Melanocyte of skin (primary cell): ENCODE measurements around a stretch of chr22.

DNA sequence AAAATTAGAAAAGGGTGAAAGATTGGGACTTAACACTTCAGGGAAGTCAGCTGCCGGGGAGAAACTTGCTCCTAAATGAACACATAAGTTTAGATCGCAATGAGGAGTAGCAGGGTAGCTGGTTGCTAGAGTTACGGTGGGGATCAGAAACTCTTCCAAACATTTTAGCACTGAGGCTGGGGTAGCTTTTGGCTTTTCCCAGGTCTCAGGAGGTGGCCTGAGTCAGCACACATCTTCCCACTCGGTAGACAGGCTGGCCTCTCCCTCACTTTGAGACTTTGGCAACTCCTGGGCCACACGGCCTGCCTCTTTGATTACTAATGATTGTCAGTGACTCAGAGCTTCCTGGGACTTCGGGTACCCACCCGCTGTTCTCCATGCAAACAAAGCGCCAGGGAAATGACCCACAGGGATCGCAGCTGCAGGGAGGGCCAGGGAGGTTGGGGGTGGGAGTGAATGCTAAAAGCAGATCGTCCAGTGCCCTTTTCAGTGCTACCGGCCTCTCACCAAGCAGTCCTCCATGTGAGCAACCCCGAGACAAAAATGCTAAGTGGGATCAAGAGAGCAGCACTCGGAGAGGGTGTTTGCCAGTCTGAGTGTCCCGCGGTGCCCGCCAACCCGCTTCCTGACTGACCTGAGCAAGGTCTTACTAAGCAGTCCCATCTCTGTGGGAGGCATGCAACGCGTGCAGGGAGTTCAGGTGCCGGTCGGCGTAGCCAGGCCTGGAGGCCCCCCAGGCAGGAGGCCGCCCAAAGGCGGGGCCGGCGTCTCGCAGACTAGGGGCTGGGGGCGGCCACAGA is 2.6 kb upstream of the MTFP1 start:
- CAGE, long polyA plus RNA, 2 experiments, result no peak in any of the 2 experiments

- CAGE, long polyA plus RNA, 2 experiments, result no peak in any of the 2 experiments
Measured at GRCh38 chr22:30444857-30445729, 19.5 kb downstream of the MTFP1 start.

DNA sequence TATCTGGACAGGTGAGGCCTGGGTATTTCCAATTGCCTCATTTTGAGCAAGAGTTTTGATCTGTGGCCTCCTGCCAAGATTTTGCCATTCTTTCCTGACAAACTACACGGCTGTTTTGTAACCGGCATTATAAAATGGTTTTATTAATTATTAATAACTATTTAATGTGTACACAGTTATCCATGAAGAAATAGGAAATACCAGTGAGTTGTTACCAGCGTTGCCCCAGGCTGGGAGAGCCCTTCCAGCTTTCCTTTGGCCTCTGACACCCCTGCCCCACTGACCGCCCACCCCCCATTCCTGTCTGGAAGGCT is 14.9 kb upstream of the SEC14L3 start:
- CAGE, long polyA plus RNA, 2 experiments, result no peak in any of the 2 experiments

GRCh38 chr22:30564699-30565115 is 9.8 kb downstream of the GAL3ST1 start:
- CAGE, long polyA plus RNA, 2 experiments, result no peak in any of the 2 experiments

GRCh38 chr22:30615433-30616240 is 8.7 kb downstream of the TCN2 start:
- CAGE, long polyA plus RNA, 2 experiments, result no peak in any of the 2 experiments

- CAGE, long polyA plus RNA, 2 experiments, result no peak in any of the 2 experiments
Measured at GRCh38 chr22:30636360-30637001, 900 bp downstream of the SLC35E4 start.

- CAGE, long polyA plus RNA, 2 experiments, result no peak in any of the 2 experiments
Measured at GRCh38 chr22:30822961-30823513, 128.4 kb downstream of the OSBP2 start.

GRCh38 chr22:30969351-30970313 is 1.1 kb upstream of the MORC2 start:
- CAGE, long polyA plus RNA, 2 experiments, result no peak in any of the 2 experiments

DNA sequence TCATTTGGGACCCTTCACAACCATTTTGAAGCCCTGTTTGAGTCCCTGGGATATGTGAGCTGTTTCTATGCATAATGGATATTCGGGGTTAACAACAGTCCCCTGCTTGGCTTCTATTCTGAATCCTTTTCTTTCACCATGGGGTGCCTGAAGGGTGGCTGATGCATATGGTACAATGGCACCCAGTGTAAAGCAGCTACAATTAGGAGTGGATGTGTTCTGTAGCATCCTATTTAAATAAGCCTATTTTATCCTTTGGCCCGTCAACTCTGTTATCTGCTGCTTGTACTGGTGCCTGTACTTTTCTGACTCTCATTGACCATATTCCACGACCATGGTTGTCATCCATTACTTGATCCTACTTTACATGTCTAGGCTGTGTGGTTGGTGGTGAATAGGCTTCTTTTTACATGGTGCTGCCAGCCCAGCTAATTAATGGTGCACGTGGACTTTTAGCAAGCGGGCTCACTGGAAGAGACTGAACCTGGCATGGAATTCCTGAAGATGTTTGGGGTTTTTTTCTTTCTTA is 1.8 kb upstream of the MORC2 start:
- CAGE, long polyA plus RNA, 2 experiments, result no peak in any of the 2 experiments

- CAGE, long polyA plus RNA, 2 experiments, result no peak in any of the 2 experiments
Measured at GRCh38 chr22:30975392-30976511, 7.2 kb upstream of the MORC2 start.

GRCh38 chr22:31055511-31055909 is 25.6 kb upstream of the SMTN start:
- CAGE, long polyA plus RNA, 2 experiments, result no peak in any of the 2 experiments

DNA sequence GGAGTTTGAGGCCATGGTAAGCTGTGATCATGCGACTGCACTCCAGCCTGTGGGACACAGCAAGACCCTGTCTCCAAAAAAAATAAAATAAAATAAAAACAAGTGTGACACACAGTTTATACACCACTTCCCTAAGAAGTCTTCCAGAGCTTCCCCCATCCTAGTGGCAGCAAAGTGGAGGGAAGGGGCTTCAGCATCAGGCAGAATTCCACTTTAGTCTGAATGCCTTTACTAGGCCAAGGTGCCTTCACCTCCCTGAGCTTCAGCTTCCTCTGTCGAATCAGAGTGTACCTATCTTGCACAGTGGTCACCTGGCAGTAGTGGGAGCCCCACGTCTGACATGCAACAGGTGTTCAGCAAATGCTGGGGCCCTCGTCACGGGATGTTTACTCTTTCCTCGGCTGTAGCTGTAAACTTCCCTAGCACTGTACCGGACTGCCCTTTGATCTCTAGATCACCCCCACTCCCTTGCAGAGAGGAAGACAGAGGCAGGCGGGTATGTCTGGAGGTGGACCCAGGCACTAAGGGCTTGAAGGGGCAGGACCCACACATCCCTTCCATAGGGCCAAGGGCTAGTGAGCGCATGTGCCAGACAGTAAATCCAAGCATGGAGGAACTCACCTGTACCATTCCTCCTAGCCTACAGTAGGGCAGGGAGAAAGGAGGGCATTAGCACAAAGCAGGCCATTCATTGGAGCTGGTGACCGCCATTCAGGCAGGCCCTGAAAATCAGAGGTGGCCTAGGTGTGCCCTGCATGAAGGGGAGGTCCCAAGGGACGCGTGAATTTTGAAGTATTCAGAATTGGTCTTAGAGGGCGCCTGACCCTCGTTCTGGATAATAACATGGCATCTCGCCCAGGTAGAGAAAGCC is 2.1 kb upstream of the SMTN start:
- CAGE, long polyA plus RNA, 2 experiments, result no peak in any of the 2 experiments

DNA sequence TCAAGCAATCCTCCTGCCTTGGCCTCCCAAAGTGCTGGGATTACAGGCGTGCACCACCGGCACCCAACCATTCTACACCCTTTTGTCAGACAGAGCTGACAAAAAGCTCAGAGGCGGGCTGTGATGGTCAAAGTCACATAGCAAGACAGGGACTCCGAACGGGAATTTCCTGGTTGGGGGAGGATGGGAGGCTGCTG is 811 bp downstream of the SELENOM start:
- CAGE, long polyA plus RNA, 2 experiments, result no peak in any of the 2 experiments

DNA sequence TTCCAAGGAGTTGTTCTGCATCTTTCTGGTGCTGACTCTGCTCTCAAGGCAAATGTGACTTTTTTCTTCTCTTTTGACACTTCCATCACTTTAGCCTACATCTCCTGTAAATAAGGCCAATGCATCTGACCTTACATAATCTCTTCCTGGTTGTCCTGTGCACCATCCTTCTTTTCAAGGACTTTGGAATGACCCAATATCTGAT is 1.2 kb downstream of the RNF185 start:
- CAGE, long polyA plus RNA, 2 experiments, result no peak in any of the 2 experiments

GRCh38 chr22:31229431-31230221 is 17.5 kb downstream of the LIMK2 start:
- CAGE, long polyA plus RNA, 2 experiments, result no peak in any of the 2 experiments

DNA sequence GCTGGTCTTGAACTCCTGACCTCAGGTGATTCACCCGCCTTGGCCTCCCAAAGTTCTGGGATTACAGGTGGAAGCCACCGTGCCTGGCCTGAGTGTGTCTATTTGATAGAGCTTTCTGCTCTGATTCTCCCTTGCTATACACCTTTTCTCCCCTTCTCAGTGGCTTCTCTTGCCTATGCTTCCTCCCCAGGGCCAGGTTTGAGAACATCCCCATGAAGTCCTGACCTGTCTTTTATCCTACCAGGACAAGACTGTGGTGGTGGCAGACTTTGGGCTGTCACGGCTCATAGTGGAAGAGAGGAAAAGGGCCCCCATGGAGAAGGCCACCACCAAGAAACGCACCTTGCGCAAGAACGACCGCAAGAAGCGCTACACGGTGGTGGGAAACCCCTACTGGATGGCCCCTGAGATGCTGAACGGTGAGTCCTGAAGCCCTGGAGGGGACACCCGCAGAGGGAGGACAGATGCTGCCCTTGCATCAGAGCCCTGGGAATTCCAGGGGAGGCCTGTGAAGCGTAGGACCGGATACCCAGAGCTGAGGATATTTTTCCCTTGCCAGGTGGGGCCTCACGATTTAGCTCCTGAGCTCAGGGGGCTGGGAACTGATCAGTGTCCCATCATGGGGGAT is 19.9 kb downstream of the PIK3IP1 start:
- CAGE, long polyA plus RNA, 2 experiments, result no peak in any of the 2 experiments

GRCh38 chr22:31283051-31283587 is 9.2 kb downstream of the PIK3IP1 start:
- CAGE, long polyA plus RNA, 2 experiments, result no peak in any of the 2 experiments

DNA sequence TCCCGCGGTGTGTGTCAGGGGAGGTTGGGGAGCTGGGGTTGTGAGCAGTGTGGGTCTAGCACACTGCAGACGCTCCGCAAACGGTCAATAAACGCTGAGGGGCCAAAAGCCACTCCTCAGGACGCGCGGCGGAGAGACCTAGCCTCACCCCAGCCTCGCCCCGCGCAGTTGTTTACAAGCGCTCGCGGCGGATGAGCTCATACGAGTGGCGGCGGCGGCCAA is 1.8 kb downstream of the PIK3IP1 start:
- CAGE, long polyA plus RNA, 2 experiments, result no peak in any of the 2 experiments

- CAGE, long polyA plus RNA, 2 experiments, result no peak in any of the 2 experiments
Measured at GRCh38 chr22:31589081-31589643, 72.9 kb downstream of the PISD start.

DNA sequence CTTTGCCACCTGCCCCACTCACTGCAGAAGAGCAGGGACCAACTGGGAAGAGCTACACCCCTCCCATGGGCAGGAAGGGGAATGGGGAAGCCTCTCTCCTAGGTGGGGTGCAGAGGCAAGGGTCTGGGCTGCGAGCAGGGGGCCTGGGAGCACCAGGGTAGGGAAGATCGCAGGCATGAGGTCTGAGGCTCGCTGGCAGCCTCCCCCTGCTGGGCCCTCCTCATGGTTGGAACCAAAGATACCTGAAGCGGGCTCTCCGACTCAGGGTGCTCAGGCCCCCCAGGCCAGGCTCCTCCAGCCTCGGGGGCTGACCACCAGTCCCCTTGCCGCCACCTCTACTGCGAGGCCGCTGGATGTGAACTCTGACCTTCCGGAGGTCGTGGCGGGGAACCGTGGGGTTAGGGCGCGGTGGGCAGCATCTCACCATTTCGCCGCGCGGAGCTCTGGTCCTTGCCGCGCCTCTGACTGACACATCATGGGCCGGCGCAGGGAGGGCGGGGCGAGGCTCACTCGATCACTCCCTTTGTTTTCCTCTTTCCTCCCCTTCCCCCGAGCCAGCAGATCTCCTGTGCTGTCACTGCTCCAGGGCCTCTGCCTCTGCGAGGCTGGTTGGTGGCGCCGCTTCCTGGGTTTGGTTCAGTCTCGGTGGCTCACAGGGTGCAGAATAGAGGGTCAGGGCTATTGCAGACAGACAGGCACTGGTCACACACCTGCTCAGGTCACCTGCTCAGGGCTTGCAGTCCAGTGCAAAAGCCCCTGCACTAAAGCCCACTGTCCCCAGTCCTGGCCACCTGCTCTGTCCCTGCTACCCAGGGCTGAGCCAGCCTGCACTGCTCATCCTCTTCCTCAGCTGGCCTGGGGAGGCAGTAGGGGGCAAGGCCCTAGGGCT is 36.4 kb downstream of the PISD start:
- CAGE, long polyA plus RNA, 2 experiments, result no peak in any of the 2 experiments